SEM (cell line): ENCODE measurements around a stretch of chr6.

DNA sequence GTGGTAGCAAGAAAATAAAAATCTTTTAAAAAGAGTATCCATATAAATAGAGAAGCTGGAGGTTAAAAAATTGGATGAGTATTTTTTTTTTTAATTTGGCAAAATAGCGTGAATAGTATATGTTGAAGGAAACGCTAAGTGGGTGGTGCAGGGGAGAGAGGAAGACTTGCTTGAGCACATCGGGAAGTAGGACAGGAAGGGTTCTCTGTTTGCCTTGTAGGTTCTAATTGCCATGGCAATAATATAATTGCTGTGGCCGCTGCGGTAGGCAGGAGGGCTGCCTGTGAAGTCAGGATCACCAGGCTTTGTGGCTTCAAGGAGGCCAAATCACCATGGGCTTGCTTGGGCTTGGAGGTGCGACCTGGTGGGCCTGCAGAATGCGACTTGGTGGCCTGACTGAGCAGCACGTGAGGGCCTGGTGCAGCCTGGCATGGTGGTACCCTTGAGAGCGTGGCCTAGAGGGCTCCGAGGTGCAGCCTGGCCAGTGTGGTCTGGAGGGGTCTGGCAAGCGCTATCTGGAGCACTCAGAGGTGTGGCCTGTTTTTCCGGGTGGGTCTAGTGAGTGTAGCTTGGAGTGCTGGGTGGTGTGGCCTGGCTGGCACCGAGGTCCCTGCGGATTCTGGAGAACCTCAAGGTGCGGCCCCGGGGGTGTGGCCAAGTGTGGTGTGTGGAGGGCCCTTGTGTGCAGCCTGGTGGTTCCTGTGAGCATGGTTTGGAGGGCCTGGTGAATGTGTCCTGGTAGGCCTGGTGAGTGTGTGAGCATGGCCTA is 35.3 kb downstream of the IGF2R start:
- PRO-cap = no peak

DNA sequence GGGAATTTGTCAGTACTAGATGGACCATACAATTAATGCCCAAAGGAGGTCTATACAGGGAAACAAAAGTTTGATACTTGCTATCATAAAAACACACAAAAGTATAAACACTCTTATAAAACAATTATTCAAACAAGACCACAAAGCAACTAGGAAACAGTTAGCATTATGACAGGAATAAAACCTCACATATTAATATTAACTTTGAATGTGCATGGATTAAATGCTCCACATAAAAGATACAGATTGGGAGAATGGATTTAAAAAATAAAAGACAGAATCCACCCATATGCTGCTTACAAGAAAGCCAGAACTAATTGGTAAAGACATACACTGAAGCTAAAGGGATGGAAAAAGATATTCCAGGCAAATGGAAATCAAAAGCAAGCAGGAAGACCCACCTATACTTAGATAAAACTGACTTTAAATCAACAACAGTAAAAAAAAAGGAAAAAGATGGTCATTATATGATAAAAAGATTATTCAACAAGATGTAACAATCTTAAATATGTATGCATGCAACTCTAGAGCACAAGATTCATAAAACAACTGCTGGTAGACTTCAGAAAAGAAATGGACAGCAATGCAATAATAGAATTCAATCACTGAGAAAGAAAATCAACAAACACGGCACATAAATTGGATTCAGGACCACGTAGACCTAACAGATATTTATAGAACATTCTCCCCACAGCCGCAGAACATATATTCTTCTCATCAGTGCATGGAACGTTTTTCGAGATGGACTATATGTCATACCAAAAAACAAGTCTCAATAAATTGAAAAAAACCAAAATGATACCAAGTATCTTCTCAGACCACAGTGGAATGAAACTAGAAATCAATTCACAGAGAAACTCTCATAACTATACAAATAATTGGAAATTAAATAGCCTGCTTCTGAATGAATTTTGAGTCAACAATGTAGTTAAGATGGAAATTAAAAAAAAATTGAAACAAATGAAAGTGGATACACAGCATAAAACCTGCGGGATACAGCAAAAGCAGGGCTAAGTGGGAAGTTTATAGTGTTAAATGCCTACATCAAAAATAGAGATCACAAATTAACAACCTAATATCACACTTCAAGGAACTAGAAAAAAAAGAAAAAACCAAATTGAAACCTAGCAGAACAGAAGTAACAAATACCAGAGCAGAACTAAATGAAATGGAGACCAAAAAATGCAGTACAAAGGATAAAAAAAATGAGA is 49.3 kb downstream of the IGF2R start:
- PRO-cap = no peak

DNA sequence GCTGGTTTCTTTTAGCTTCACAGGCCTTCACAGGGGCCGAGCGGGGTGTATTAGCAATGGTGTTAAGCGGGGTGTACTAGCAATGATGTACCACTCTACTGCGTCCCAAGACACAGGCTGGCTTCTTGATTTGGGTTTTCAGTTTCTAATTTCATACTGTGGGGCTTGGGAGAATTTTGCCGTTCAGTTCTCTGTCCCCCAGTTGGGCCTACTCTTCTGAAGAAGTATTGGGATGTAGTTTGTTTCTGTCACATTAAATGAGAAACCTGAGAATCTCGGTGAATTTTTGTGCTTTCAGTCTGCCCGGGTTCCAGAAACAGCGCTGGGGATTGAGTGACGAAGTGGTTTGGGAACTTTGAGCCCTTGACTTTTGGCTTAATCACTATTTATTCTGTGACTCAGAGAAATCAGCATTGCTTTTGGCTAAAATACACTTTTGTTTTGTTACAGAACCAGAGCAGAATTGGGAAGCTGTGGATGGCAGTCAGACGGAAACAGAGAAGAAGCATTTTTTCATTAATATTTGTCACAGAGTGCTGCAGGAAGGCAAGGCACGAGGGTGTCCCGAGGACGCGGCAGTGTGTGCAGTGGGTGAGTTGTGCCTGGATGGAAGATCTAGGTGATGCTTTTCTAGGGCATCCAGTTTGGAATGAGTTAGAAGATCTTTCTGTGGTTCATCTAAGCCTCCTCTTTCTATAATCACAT is 74.0 kb downstream of the IGF2R start:
- PRO-cap = no peak

DNA sequence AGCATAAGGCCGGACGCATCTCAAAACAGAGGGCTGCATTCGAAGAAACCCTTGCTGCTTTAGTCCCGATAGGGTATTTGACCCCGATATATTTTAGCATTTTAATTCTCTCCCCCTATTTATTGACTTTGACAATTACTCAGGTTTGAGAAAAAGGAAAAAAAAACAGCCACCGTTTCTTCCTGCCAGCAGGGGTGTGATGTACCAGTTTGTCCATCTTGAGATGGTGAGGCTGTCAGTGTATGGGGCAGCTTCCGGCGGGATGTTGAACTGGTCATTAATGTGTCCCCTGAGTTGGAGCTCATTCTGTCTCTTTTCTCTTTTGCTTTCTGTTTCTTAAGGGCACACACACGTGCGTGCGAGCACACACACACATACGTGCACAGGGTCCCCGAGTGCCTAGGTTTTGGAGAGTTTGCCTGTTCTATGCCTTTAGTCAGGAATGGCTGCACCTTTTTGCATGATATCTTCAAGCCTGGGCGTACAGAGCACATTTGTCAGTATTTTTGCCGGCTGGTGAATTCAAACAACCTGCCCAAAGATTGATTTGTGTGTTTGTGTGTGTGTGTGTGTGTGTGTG is 16.2 kb upstream of the SLC22A1 start:
- PRO-cap = no peak

DNA sequence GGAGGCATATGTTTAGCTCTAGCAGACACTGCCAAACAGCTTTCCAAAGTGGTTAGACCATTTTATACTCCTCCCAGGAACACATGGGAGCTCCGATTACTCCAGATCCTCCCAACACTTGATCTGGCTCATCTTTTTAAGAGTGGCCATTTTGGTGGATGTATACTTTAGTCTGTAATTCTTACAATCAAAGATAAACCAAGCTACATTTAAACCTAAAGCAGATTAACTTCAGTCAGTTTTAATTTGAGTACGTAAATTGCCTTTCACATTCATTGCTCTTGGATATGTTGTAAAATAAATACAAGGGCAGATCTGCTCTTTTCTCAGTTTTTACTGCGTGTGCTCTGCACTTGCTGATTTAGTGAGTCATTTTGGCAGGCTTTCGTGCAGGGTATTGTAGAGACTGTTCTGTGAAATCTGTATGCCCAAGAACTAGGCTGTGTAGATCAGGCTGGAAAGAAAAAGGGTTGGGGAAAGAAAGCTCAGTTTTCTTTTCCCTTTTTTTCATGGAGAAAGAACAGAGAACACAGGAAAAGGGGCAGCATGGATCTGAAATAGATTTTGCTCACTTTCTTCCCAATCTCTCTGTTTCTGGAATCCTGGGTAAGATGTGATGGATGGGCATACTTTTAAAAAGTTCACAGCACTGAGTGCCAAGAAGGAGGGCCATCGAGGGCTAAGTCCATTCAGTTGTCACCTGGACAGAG is 19.7 kb downstream of the SLC22A1 start:
- PRO-cap = no peak

- PRO-cap = no peak
These were observed 56.5 kb downstream of the SLC22A1 start for GRCh38 chr6:160178062-160178524.

GRCh38 chr6:160351757-160352168 is 3.6 kb downstream of the SLC22A3 start:
- PRO-cap = no peak

DNA sequence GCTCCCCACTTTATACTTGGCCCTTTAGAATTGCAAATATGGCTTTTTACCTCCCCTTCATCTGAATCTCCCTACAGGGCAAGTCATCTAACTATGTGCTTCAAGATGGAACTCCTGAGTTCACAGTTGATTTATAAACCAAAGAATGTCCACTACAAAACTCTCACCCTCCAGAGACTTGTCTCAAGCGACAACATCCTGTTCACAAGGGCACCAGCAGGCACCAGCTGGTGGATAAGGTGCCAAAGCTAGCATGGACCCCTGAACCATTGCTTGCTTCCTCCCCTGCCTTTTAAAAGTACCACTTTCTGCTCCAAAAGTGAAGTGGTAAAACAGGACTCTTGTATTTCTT is 154.5 kb downstream of the LPA start:
- PRO-cap = no peak

GRCh38 chr6:160788386-160788799 is 86.3 kb downstream of the PLG start:
- PRO-cap = no peak

DNA sequence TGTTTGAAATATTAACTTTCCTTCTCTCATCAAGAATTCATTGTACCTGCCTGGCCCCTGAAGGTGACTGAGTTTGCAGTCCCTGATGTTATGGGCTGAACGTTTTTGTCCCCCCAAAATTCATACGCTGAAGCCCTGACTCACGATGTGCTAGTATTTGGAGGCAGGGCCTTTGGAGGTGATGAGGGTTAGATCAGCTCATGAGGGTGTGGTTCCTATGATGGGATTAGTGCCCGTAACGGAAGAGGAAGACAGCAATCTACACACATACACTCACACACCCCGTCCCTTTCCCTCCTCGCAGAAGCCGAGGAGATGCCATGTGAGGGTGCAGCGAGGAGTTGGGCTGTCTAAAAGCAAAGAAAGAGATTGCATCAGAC is 64.9 kb upstream of the MAP3K4 start:
- PRO-cap = no peak

DNA sequence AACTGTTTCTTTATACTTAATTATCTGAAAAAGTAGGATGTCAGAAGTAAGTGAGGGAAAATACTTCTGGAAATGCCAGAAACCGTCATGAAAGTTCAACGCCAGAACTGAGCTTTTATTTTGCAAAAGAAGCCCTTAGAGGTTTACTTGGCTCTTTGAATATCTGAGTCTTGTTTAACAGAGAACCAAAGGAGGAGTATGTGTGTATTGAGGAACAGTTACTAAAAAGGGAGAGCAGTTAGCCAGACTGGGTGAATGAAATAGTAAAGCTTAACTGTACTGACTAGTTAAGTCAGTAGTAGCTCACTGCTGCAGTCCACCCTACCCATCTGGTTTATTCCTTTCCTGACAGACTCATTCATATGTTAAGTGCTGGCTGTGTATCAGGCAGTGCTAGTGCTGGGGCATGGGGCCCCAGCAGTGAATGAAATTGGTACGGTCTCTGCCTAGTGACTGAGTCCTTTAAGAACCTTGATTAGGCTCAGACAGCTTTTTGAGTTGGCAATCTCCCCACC is 20.0 kb downstream of the MAP3K4 start:
- PRO-cap = no peak

GRCh38 chr6:161034141-161034640 is 42.6 kb downstream of the MAP3K4 start:
- PRO-cap = no peak

DNA sequence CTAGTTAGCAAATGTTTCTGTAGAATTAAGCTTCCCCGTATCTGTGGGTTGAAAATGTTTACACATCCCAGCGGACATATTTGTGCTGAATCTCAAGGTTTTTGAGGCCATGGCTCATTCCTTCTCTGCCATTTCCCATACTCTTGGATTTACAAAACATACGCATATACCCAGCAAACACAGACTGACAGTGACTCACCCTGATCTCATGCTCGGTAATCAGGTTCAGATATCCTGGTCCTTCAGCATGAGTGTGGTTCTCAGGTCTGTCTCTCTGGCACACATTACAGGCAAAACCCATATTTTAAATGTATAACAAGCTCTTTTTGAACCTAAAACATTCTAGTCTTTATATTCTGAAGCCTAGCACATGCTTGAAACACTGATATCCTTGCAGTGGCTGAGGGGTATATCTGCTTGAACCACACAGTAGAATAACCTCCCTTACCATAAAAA is 58.6 kb downstream of the AGPAT4 start:
- PRO-cap = no peak

- PRO-cap = no peak
These were observed 30.7 kb downstream of the AGPAT4 start for GRCh38 chr6:161242862-161243845.

DNA sequence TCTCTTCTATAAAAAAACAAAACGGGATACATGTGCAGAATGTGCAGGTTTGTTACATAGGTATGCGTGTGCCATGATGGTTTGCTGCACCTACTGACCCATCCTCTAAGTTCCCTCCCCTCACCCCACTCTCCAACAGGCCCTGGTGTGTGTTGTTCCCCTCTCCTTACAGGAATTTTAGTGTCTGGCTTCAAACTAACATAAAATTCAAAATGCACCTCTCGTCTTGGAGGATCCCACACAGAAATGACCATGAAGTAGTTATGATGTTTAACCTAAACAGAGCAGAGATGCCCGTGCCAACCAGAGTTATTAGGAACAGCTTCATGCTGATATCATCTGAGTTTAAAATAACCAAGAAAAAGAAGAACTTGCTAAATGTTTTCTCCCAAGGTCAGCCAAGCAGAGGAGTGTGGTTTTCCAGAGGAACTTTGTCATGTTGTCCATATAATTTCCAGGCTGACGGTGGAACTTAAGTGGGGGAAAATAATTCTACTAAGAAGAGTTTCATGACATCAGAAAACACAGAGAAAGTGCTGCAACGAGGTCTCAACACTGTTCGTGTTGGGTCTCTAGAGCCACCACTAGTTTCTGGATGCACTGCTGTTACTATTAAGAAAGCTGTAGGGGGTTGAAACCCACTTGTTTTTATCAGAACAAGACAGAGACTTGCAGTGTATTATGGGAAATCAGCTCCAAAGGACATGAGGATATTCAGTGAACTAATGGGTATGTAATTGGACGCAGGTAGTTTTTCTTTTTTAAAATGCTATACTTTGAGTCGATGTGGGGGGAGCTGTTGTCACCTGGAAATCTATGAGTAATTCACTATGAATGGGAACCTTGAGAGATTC is 5.3 kb downstream of the AGPAT4 start:
- PRO-cap = no peak

GRCh38 chr6:161486254-161486630 is 212.4 kb upstream of the AGPAT4 start:
- PRO-cap = no peak

GRCh38 chr6:162140342-162140794 is 587.2 kb downstream of the PRKN start:
- PRO-cap = no peak

DNA sequence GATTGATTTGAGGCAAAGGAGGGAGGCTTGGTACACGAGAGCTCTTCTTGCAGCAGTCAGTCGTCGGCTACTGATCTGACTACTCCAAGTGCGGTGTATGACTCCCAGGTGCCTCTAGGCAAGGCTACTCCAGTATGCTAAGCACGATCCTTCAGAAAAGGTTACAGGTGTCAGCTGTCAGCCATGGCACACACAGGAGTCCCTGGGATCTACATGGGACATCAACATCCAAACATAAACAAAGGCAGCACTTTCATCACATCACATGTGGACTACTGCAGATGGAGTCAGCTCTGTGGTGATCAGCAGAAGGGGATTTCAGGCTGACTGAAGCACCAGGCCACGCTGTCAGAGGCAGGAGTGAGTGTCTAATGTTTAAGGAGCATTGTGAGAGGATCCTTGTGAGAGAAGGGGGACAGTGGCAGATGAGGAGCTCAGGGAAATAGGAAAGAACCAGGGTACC is 32.3 kb downstream of the PACRG start:
- PRO-cap = no peak

- PRO-cap = no peak
These were observed 182.5 kb upstream of the QKI start for GRCh38 chr6:163231926-163232550.

- PRO-cap = no peak
These were observed 154.5 kb upstream of the QKI start for GRCh38 chr6:163260000-163260425.